Tibial artery (tissue), 1 donor: Measurements from ENCODE around the genes OR5D18, OR8J3 and OR8U1.

DNA sequence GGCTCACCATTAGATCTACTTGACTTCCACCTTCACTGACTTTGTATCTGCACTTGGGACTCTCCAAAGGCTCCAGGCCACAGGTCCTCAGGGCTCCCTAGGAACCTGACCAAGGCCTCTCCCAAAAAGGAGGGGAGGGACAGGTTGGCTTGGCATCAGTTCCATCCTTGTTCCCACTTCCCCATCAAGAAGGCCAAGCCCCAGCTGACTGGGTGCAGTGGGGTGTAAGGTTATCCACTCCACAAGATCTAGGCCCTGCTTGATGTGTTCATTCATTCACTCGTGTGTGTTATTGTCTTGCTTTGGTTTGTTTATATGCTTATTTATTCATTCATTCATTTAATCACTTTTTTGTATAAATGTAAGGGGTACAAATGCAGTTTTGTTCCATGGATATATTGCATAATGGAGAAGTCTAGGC lies 2.4 kb upstream of the SPI1 start:
- PRO-cap, result no peak

DNA sequence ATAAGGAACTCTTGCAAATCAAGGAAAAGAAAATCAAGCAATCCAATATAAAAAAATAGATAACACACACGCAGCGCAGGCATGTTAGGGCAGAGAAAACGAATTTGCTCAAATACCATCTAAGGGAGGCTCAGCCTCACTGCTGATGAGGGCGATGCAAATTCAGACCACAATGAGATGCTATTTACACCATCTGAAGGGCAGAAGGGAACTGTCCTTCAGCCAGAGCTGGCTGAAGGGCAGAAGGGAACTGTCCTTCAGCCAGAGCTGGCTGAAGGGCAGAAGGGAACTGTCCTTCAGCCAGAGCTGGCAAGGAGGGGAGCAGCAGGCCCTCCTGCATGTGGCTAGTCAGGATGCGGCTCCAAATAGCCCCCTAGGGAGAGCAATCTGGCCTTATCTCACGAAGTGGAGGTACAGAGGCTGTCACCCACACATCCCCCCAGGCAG lies 7.6 kb upstream of the SLC39A13 start:
- PRO-cap, result no peak

GRCh38 chr11:47470188-47471354 lies 21.6 kb upstream of the RAPSN start:
- PRO-cap, result no peak

- PRO-cap, result no peak
These were observed 20.1 kb downstream of the CELF1 start for GRCh38 chr11:47532832-47533213.

DNA sequence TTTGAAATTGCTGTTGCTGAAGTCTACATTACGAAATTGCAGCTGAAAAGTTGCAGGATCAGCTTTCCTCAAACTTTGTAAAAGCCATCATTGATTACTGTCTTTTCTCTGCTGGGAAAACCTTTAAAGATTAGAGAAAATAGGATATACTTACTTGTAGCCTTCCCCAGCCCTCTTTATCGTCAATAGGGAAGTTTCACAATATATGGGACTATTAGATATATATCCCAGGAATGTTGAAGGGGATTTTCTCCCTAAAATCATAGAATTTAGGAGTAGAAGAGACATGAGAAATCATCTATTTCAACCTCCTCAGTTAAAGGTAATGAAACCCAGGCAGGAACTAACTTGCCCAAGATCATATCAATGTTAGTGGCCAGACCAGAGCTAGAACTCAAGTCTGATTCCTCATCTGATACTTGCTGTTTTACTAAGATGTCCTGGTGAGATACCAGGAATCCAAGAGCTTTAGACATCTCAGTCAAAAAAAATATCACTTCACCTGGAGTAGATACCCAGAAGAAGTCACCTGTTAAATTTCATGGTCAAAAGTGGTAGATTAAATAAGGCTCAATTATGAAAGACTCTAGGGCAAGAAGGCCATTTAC lies 10.5 kb upstream of the AGBL2 start:
- PRO-cap, result no peak

DNA sequence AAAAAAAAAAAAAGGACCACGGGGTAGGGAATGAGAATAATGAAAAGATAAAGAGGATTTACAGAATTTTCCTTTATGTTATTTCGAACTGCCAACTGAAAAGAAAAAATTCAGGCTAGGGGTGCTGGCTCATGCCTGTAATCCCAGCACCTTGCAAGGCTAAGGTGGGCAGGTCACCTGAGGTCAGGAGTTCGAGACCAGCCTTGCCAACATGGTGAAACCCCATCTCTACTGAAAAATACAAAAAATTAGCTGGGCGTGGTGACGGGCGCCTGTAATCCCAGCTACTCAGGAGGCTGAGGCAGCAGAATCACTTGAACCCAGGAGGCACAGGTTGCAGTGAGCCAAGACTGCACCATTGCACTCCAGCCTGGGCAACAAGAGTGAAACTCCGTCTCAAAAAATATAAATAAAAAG lies 24.6 kb downstream of the FNBP4 start:
- PRO-cap, result no peak

DNA sequence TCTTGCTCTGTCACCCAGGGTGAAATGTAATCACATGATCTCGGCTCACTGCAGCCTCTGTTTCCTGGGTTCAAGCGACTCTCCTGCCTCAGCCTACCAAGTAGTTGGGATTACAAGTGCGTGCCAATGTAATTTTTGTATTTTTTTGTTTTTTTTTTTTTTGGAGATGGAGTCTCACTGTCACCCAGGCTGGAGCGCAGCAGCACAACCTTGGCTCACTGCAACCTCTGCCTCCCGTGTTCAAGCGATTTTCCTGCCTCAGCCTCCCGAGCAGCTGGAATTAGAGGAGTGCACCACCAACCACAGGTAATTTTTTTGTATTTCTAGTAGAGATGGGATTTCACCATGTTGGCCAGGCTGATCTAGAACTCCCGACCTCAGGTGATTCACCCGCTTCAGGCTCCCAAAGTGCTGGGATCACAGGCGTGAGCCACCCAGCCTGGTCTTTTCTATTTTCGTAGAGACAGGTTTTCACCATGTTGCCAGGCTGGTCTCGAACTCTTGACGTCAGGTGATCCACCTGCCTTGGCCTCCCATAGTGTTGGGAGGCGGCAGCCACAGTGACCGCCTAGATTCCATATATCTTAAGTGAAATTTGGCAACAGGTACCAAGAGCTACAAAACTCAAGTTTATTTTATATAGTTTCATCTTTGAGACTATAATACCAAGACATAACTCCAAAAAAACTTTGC lies 6.7 kb downstream of the FNBP4 start:
- PRO-cap, result no peak

DNA sequence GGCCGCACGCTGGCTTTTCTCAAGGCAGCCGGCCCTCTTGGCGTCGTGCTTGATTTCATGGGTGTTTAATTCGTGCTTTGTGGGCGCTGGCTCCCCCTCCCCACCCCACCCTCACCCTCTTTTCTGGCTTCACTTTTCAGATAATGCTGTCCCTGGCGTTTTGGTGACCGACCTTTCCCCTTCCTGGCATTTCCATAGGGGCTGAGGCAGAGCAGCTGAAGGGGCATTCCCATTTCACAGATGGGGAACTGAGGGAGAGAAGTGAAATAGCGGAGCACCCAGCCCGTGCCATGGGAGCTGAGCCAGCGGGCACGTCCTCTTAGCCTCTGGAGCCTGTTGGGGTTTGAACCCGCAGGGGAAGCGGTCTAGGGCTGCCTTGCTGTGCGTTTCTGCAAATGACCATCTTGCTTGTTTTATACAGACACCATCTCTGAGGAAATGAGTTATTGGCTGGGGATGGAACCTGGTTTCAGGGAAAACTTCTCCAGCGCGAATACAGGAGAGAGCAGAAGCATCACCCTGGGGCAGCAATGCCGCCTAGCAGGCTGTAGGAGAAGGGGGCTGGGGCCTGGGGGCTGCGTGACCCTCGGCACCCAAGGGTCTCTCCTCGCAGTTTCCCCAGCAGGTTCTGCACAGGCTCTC lies 1.3 kb downstream of the PTPRJ start:
- PRO-cap, result no peak

DNA sequence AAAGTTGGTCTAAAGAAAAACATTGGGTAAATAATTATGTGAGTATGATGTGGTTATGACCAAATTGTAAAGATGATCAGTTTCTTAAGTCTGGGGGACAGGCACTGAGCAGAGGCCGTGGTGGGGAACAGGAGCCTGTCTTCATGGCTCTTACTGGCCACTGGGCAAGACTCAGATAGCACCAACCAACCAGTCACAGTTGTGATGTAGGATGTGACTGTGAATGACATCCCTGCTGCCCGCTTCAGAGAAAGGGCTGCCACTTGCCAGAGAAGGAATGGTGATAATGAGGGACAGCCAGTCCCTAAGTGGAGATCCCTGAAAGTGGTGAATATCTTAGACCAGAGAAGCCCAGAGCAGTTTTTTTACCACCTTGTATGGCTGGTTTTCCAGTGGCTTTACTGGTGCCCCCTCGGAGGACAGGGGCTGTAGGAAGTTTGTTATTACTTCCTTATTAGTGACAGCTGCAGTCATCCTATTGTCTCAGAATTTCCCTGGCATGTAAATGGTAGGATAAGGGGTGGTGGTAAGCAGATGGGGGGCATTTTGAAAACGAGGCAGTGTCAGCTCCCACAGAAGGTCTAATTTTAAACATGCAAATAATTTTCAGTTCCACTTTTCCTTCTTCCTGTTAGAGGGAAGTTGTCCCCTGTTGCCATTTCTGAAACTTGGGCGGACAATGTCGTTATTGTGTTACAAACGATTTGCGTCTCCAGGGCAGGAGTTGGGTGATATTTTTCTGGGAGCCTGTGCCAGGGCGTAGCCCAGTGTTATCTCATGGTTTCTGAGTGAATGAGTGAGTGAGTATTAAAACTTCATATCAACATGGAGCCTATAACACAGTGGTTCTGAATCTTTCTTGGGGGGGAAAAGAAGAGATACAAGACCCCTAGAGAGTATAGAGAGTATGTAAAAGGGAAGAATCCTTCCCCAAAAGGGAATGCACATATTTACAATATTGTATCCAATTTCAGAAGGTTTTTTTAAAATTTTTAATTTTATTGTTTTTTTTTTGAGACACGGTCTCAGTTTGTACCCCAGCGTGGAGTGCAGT lies 7.3 kb downstream of the PTPRJ start:
- PRO-cap, result no peak

GRCh38 chr11:48013176-48014243 lies 33.2 kb downstream of the PTPRJ start:
- PRO-cap, result no peak

GRCh38 chr11:48099287-48099793 lies 117.3 kb upstream of the OR4B1 start:
- PRO-cap, result no peak

DNA sequence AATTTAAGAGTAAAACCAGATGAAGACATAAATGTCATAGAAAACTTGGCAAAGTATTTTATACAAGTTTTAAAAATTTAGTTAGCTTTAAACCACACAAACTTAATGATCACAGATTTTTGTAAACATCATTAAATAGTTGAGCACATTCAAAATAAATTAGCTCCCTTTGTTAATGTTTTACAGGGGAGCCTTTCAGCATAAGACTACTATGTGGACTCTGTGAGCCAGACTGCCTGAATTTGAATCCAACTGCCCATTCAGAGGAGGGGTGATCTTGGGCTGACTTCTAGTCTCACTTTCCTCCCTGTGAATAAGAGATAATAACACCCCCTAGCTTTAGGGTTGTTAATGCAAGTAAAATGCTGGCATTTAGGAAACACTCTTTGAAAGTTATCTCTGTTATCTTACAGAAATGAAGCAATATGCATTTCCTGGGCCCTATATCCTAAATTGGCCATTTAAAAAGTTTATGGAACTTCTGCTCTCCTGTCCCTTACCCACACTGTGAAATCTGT lies 23.7 kb downstream of the FOLH1 start:
- PRO-cap, result no peak

DNA sequence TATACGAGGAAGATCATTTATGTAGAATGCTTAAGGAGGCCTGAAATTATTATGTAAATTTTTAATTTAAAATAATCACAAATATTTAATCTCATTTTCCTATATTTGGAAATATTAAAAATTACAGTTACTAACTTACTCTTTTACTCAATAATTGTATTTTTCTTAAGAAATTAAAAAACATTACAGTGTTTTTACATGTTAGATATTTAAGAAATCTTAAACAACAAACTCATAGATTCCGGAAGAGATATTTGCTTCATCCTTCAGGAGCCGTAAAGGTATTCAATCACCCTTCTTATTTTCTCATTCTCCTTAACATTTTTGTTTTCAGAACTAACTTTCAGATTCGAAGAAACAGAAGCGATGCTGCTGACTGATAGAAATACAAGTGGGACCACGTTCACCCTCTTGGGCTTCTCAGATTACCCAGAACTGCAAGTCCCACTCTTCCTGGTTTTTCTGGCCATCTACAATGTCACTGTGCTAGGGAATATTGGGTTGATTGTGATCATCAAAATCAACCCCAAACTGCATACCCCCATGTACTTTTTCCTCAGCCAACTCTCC lies at the start of gene OR5D18:
OR5D18 (plus strand) TSS at position 367 of the 570 bp plus-strand sequence.
- PRO-cap, result no peak

DNA sequence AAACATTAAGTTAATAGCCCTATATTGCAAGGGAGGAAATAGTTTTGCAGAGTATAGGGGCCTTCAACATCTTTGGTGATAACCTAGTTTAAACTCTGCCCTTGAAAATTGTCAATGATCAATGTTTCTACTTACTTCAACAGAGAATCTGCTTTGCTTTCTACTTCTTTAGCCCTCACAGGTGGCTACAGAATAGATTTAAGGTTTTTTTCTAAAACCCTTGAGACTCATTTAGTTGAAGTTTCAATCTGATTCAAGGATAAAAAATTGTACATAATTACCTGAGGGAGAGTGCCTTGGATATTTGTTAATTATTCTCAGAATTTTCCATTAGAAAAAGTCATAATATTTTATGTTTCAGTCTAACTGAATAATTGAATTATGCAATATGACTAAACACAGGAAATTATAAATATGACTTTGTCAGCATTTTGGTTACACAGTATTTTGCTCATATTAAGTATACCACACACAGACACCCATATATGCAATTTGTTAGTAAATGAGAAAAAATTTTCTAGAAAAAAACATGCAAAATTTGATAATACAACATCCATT lies at the start of gene OR8J3:
OR8J3 (minus strand) TSS at position 164 of the 558 bp plus-strand sequence.
- PRO-cap, result no peak

DNA sequence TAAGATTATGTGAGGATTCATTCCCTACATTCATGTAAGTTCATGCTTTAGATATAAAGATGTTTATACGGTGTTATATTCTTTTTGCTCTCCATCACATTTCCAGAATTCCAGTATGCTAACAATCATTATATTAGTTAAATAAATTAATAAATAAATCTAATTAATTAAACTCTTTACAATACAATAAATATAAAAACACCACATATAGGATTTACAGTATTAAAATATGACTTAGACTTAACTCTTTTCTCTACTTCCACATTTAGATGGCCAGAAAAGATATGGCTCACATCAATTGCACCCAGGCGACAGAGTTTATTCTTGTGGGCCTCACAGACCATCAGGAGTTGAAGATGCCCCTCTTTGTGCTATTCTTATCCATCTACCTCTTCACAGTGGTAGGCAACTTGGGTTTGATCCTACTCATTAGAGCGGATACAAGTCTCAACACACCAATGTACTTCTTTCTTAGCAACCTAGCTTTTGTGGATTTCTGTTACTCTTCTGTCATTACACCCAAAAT lies at the start of gene OR8U1:
OR8U1 (plus strand) TSS at position 285 of the 526 bp plus-strand sequence.
- PRO-cap, result no peak

DNA sequence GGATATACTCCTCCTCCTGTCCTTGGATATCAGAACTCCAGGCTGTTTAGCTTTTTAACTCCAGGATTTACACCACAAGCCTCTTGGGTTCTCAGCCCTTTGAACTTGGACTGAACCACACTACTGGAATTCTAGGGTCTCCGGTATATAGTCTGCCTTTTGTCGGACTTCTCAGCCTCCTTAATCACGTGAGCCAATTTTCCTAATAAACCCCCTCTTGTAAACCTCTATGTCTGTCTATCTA lies 22.7 kb downstream of the OR9G1 start:
- PRO-cap, result no peak

GRCh38 chr11:57179649-57180755 lies 1.8 kb upstream of the LRRC55 start:
- PRO-cap, result no peak

DNA sequence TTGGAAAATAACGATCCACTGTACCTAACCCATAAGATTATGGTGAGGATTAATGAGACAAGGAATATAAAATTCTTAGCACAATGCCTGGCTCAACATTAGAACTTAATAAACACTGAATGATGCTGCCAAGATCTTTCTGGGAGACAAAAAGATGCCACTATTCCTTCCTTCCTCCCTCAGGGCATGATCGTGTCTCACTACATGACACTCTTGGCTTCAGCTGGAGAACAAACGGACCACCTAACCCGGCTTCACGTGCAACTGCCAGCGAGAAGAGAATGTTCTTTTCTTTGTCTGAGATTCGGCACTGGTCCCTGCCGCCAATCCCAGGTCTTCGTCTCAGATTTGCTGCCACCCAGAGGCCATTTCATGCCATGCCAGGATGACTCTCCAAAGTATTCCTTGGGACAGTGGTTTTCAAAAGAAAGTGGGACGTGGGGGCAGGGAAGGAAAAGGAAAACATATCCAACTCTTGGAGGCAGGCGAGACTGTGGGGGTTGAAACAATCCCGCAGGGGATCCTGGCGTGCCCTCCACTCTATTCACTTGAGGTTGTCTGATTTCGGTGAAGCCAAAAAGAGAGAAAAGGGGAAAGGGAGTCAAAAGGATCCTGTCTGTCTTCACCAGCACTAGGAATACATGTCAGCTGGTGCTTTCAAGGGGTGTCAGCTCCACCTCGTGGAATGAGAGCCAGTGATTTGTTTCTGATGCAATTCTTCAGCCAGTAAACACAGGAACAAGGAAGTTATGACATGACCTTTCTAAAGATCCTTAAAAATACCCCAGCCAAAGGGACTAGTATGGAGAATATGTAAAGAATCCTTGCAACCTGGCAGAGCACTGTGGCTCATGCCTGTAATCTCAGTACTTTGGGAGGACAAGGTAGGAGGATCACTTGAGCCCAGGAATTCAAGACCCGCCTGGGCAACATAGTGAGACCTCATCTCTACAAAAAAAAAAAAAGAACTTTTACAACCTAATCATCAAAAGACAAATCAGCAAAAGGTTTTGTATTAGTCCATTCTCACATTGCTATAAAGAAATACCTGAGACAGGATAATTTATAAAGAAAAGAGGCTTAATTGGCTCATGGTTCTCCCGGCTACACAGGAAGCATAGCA lies 41.0 kb upstream of the APLNR start:
- PRO-cap, result no peak

DNA sequence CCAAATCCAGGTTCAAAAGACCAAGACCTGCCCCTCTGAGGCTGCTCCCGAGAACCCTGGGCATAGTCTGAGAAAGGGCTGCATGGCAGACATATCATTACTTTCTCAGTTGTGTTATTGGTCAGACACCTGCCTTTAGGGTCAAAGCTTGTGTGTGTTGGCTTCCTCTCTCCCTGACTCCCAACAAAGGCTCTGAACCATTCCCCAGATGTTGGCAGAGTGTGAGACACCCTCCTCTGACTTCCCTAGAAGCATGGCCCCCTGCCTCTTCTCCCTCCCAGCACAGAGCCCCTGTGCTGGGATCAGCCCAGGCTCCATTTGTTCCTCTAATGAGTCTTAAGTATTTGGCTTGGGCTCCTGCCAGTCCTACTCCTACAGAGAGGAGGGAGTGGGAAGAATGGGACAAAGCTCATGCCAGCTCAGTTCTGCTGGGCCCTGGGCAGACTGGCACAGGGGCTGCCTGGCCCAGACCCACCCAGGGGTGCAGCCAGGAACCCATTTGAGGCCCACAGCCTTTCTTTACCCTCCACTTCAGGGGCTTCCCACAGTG lies 30.2 kb downstream of the TNKS1BP1 start:
- PRO-cap, result no peak

- PRO-cap, result no peak
These were observed 14.9 kb downstream of the TNKS1BP1 start for GRCh38 chr11:57309706-57310387.